Occipital lobe (tissue), 2 donors: ENCODE measurements around a stretch of chr9.

GRCh38 chr9:94929284-94930015 lies 203.0 kb downstream of the AOPEP start:
- RAMPAGE, long total RNA: no peak

GRCh38 chr9:94973504-94974126 lies 247.1 kb downstream of the AOPEP start:
- RAMPAGE, long total RNA: no peak

DNA sequence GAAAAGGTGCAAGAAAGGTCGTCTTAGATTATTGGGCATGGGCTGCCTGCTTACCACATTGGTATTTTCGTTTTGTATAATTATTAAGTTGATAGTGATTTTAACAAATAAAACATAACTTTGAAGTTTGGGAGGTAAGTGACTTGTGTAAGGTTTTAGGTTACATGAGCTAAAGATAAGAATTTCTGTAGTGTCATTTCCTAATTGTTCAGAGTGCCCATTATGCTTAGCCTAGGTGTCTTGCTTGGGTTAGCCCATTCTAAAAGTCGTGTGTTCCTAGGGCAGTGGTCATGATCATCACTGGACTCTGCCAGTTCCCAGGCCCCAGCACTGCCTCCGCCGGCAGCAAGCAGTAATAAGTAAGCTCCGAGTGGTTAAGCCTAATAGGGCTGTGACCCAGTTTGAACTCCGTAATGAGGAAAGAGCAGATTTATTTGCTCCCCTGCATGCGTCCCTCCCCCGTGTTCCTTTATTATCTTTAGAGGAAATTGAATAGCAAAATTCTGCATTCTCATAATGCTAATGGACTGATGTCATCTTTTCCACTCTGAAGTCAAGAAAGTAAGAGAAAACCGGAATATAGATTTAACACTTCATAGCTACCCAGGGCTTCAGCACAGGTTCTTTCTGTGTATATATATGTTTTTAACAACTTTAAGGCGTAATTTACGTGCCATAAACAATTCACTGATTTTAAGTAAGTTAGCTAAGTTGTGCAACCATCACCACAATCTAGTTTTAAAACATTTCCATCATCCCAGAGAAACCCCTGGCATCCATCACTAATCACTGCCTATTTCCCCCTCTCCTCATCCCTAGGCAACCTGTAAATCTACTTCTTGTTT lies 291.7 kb downstream of the FANCC start:
- RAMPAGE, long total RNA: no peak

DNA sequence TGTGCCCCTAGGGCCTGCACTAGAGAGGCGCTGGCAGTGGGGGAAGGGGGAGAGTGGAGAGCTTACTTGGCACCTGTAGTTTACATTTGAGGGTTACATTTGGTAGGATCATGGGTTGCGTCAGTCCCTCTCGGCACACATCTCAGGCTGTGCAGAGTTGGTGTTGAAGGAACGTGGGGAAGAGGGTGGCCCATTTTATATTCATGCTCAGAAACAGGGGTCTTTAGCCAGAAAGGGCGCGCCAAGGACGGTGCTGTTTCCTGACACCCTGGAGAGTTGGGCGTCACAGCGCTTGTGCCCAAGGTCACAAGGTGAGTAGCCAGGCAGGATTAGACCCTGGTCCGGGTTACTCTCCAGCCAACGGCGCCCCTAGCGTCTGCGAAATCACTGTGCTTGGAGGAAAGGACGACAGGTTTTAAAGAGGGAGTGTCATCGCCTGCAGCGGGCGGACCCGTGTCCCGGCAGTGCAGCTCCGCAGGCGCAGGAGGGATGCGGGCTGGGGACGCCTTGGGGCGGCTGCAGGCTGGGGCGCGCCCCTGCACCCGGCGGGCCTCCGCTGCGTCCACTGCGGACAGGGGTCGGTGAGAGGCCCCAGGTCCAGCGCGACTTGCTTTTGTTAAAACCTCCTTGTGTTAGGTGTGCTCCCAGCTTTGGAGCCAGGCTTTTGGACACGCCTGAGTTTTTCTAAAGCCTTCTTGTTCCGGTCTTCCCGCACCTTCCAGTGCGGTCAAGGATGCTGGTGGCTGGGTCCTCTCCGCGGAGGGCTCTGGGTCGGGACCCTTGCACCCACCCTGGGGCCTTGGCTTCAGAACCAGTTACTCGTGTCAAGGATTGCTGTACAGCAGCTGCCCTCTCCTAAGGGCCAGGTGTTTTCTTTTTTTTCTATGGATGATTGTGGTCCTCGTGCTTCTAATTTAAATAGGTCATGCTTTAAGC lies 272.4 kb downstream of the FANCC start:
- RAMPAGE, long total RNA: no peak

GRCh38 chr9:95055652-95056672 lies 261.5 kb downstream of the FANCC start:
- RAMPAGE, long total RNA: no peak

GRCh38 chr9:95068981-95069464 lies 248.5 kb downstream of the FANCC start:
- RAMPAGE, long total RNA: no peak

GRCh38 chr9:95074269-95075196 lies 243.0 kb downstream of the FANCC start:
- RAMPAGE, long total RNA: no peak

GRCh38 chr9:95103815-95104515 lies 213.5 kb downstream of the FANCC start:
- RAMPAGE, long total RNA: no peak

- RAMPAGE, long total RNA: no peak
These were observed 190.6 kb downstream of the FANCC start for GRCh38 chr9:95127004-95127272.

DNA sequence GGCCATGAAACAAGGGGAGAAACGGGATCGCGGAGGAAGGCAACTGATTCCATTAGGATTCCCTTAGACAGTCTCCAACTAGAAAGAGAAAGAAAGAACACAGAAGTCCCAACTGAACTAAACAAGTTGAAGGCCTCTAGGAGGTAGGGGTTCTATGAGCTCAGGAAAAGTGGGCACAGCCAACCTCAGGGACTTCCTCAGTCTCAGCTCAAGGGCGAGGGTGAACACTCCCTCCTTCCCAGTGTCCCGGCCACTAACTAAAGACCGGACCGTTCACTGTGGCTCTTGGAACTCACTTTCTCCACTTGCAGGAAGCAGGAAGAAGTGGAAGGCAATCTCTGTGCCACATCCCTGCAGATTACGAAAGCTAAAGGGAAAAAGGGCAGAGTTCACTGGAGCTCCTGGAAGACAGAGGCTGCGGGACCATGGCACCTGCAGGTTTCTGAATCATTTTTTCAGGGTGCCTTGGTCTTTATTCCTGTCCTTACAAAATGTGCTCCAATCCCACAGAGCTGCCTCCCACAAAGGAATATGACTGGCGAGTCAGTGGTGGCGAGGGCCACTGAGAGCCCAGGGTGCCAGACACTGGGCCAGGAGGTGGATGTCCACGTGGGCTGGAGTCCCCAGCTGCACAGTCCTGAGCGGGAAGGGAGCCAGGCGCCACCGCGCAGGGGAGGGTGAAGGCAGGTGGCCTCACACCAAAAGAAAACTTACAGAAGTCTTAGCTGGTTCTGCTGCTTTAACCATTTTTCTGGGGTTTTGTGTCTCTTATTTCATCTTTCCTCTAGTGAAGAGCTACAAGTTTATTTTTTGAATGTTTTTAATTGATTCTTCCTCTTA lies 183.1 kb downstream of the FANCC start:
- RAMPAGE, long total RNA: no peak

DNA sequence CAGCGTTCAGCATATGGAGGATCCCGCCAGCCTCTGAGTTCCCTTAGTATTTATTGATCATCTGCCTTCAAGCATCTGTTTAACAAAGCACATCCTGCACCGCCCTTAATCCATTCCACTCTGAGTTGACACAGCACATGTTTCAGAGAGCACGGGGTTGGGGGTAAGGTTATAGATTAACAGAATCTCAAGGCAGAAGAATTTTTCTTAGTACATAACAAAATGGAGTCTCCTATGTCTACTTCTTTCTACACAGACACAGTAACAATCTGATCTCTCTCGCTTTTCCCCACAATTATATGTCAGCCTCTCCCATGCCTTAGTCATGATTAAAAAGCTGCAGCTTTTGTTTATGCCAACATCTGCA lies 47.6 kb downstream of the FANCC start:
- RAMPAGE, long total RNA: no peak

GRCh38 chr9:95316691-95317173 lies 777 bp downstream of the FANCC start:
- RAMPAGE, long total RNA: no peak

DNA sequence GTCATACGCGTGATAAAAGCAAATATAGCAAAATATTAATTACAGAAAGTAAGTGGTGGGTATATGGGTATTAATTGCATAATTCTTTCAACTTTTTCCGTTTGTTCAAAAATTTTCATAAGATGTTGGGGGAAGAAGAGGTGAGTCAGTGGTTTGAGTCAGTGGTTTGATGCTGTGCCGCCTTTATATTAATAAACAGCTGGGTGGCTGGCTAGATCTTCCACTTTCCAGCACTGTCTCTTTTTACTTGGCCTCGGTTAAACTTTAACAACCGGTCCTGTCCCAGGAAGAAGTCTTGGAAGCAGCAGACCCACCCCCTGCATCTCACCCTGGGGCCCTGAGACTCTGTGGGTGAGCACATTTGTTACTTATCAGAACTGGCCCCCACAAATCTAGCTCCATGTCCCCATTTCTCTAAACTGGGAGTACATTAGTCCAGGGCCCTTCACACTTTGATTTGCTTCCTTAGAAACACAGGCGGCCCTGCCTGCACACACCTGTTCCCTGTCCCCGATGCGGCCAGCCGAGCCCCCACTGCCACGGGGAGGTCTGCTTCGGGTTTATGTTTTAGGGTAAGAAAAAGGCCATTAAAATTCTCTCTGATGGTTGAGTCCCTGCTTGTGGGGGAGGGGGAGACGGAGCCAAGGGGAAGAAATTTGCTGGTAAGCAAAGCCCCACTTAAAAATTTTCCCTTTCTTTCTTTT lies 83.0 kb downstream of the PTCH1 start:
- RAMPAGE, long total RNA: no peak

DNA sequence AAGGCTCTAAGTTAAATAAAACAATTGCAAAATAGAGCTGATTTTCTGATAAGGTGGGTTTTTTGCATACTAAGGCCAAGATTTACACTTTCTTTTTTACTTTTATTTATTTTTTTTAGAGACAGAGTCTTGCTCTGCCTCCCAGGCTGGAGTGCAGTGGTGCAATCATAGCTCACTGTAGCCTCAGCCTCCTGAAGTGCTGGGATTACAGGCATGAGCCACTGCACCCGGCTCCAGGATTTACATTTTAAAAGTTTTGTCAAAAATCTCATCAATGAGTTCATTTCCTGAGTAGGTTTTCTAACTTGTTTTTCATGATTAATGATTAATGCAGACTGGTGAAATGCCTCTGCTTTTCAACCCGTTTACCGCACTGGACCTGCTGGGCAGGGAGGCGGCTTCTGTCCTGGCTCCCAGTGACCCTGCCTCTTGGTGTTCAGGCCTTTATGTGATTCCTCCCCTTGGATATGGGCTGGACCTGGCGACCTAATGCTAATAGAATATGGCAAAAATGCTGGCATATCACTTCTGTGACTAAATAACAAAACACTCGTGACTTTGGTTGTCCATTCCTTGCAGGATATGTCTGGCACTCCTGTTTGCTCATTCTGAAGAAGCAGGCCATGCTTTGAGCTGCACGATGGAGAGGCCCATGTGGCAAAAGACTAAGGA lies 79.8 kb upstream of the PTCH1 start:
- RAMPAGE, long total RNA: no peak

DNA sequence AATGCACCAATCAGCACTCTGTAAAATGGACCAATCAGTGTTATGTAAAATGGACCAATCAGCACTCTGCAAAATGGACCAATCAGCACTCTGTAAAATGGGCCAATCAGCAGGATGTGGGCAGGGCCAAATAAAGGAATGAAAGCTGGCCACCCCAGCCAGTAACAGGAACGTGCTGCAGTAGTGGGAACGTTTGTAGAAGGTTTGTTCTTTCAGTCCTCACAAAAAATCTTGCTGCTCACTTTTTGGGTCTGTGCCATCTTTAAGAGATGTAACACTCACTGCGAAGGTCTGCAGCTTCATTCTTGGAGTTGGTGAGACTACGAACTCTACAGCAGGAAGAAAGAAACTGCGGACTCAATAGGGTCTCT lies 145.7 kb upstream of the ERCC6L2 start:
- RAMPAGE, long total RNA: no peak

DNA sequence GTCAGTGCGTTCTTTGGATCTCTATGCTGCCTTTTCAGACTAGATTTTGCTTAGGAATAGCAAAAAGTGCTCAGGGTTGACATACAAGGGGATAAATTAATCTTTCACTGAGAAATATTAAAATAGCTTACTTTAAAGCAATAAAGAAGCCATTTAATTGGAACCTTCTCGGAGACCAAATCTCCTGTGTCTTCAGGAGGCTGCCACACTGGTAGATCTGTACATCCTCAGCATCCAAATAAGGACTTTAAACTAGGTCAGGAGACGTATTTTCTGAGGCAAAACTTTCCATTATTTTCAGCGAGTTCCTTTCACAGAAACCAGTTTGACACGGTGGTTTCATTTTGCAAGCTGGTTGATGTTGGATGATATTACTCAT lies 199.5 kb downstream of the ERCC6L2 start:
- RAMPAGE, long total RNA: no peak

DNA sequence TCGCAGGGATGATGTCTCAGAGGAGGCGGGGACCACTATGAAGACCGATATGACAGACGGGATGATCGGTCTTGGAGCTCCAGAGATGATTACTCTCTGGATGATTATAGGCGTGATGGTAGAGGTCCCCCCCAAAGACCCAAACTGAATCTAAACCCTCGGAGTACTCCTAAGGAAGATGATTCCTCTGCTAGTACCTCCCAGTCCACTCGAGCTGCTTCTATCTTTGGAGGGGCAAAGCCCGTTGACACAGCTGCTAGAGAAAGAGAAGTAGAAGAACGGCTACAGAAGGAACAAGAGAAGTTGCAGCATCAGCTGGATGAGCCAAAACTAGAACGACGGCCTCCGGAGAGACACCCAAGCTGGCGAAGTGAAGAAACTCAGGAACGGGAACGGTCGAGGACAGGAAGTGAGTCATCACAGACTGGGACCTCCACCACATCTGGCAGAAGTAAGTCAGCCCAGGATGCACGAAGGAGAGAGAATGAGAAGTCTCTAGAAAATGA lies 155.1 kb downstream of the HSD17B3 start:
- RAMPAGE, long total RNA: no peak

DNA sequence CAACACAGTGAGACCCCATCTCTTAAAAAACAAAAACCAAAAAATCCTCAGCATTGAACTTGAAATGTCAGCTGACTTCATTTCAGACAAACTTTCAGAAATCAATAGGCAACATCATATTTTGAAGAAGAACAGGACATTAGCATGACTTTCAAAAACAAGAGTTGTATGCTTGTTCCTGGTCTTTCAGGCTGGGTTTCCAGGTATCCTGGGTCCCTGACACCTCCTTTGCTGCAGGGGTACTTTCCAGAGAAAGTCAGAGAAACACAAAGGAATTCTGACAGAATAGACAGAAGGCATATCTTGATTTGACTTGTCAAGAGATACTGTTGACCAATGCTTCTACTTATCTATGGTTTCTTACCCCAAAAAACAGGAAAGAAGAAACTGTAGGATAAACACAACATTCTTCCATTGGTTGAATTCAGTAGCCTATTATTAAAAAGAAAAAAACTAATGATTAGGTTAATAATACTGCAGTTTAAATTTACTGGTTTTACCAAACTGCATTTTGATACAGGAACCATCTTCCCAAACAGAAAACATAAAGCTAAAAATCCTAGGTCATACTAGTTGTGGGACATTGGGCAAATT lies 34.5 kb upstream of the HSD17B3 start:
- RAMPAGE, long total RNA: no peak

GRCh38 chr9:96345572-96345845 lies 38.0 kb downstream of the SLC35D2 start:
- RAMPAGE, long total RNA: no peak

- RAMPAGE, long total RNA: no peak
These were observed 9.5 kb downstream of the ZNF367 start for GRCh38 chr9:96408658-96409065.